Thoracic aorta (tissue), 1 donor: Measurements from ENCODE around the gene ANXA3.

GRCh38 chr4:76624001-76624833, 189.2 kb downstream of the SHROOM3 start:
- RAMPAGE, long total RNA, result no peak

- RAMPAGE, long total RNA, result no peak
Measured at GRCh38 chr4:76631532-76632166, 196.6 kb downstream of the SHROOM3 start.

DNA sequence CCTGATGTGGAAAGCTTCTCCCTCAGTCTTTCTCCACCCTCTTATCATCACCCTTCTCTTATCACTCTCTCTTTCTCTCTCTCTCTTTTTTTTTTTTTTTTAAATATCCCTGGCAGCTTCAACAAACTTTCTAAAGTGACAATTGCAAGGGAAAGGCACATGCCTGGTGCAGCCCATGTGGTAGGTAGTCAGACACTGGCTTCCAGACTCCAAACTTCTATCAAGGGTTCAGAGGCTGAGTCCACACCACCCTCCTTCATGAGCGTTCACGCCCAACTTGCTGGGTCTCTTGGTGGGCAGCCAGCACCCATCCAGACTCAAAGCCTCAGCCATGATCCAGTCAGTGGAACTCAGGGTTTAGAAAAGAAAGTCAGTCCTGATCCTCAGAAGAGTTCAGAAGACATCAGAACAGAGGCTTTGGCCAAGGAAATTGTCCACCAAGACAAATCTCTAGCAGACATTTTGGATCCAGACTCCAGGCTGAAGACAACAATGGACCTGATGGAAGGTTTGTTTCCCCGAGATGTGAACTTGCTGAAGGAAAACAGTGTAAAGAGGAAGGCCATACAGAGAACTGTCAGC, 141.5 kb downstream of the SOWAHB start:
- RAMPAGE, long total RNA, result no peak

DNA sequence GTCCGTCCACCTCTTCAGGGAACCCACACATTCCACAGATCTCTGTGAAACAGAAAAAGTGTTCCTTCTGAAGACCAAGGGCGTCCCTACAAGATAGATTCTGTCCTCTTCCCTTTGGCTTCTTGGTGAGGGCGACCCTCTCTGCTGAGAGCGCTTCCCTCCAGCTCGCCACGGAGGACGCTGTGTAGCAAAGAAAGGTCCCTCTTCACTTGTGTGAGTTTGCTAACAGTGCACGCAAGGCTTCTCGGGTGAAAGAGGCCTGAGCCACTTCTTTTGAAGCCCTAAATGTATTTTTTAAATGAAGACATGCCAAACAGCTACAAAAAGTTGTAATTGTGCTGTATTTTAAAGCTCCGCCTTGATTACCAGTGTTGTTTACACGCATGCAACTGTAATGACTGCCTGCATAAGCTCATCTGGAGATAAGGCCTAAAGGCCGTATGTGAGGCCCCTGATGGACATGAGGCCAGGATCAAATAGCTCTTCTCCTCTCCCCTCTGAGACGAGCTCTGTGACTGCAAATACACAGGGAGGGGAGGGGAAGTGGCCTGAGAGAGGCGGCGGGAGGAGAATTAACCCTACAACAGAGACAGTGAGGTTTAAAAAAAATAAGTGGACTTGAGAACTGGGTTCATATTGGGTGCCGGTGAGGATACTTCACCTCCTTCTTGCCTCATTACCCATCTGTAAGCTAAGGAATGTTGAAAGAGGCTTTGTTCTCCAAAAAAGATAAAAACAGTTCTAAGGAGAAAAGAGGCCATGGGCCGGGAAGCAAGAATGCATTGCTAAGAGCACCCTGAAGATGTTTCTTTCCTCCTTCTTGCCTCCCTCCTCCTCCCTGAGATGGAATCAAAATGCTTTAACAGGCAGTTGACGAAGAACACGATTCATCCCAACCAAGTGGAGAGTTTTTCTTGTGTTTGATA, 95.4 kb downstream of the SOWAHB start:
- RAMPAGE, long total RNA, result no peak

DNA sequence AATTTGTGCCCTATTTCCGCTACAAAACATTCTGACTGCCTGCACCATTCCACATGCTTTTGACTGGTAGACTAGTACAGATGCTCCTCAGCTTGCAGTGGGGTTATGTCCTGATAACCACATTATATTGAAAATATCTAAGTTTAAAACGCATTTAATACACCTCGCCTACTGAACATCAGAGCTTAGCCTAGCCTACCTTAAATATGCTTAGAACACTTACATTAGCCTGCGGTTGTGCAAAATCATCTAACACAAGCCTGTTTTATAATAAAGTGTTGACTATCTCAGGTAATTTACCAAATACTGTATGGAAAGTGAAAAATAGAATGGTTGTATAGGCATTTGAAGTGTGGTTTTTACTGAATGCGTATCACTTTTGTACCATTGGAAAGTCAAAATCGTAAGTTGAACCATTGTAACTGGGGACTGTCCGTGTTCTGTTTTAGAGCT, 11.9 kb downstream of the SEPTIN11 start:
- RAMPAGE, long total RNA, result no peak

GRCh38 chr4:77002794-77003162, 53.2 kb downstream of the SEPTIN11 start:
- RAMPAGE, long total RNA, result no peak

GRCh38 chr4:77007238-77007829, 57.8 kb downstream of the SEPTIN11 start:
- RAMPAGE, long total RNA, result no peak

DNA sequence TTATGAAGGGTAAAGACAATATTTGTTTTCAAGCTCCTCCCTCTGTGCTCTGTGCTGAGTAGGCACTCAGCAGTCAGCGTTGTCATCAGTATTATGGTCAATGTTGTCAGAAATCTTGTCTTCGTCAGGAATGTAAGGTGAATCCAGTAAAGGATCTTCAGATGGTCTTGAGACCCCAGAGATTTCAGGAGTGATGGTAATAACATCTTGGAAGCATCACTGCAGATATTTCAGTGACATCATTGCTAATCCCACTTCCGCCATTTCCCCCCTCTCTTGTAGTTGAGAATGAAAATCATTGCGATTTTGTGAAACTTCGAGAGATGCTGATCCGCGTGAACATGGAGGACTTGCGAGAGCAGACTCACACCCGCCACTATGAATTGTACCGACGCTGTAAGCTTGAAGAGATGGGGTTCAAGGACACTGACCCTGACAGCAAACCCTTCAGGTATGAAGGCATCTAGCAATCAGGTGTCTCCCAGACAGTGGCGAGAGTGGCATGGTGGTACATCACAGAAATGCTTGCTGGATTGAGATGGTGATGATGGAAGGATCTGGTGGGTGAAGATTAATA, 55.5 kb downstream of the CCNI start:
- RAMPAGE, long total RNA, result no peak

DNA sequence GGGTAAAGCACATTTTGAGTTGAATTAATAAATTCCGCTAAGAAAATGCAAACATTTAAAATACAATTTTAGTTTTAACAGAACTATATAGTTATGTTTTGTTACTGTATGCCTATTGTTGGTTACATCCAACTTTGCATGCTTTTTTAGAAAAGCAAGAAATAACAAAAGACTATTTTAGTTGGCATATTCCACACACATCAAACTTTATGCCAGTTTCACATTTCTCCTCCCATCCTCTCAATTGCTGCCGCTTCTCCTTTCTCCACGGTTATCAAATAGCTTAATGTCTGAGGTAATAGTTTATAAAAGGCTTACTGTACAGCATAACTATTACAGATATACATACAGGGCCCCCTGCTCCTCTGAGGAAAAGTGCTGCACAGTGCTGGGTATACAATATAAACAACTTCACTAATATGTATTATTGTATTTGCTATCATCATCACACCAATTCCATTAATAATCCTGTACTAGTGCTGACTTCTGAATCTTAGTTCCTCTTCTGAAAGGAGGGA, 2.7 kb downstream of the CCNI start:
- RAMPAGE, long total RNA, result no peak

GRCh38 chr4:77152461-77152845, 4.6 kb upstream of the CCNG2 start:
- RAMPAGE, long total RNA, result no peak

GRCh38 chr4:77193306-77194073, 36.5 kb downstream of the CCNG2 start:
- RAMPAGE, long total RNA, result no peak

GRCh38 chr4:77332559-77333111, 175.6 kb downstream of the CCNG2 start:
- RAMPAGE, long total RNA, result no peak

- RAMPAGE, long total RNA, result no peak
Measured at GRCh38 chr4:77605434-77605646, 280 bp upstream of the CXCL13 start.

- RAMPAGE, long total RNA, result no peak
Measured at GRCh38 chr4:77811768-77812172, 7.4 kb downstream of the CNOT6L start.

DNA sequence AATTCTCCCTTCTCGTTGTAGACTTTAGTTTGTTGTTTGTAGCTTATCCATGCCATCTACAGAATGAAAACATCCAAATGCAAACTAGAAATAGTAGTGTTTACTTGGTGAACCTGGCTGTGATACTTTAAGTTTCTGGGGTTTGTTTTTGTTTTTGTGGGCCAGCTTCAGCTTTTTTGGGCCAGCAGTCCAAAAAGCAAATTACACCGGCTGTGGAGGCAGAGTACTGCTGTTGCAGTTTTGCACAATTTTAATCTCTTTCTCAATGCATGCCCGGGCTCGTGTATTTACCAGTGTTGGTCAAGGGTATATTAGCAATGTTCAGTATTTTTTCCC, 1.6 kb upstream of the CNOT6L start:
- RAMPAGE, long total RNA, result no peak

DNA sequence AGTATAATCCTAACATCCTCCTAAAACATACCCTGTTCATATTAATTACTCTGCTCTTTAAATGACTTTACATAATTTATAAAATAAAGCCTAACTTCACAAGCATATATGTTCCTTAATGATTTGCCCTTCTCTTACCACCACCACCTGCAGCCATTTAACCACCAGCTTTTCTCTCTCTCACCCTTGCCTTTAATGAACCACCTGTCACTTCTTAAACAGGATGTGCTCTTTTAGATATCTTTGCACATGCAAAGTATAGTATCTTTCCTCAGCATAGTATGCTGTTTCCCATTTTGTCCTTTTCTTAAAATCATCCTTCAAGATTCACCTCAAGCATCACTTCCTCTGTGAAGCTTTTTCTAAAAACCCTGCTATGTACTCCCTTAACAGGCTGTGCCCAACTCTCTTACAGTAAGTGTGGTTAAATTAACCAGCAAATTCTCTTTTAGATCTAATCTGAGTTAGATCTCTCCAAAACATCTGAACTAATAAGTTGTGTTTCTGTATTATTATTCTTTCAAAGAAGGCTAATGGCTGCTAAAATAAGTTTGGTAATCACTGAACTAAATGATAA, 8.2 kb upstream of the CNOT6L start:
- RAMPAGE, long total RNA, result no peak

GRCh38 chr4:78551509-78552420, at the start of gene ANXA3:
TSS of gene ANXA3 (plus strand) at chr4:78551770.
- RAMPAGE, long total RNA, result start-site peak on the plus strand at chr4:78551736-78551773, 135 reads

DNA sequence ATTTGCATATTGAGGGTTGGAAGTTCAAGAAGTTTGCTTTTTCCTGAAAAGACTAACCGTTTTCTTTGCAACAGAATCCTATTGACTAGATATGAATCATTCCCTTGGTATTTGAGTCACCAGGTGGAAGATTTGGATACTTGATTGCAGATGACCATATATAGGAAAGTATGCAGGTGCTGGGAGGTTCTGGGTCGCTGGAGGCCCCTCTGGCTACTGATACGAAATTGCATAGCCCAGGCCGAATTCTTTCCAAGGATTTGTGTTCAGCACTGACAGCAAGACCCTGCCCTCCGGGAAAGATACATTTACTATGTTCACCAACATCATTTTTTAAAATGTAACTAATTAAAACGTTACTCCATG, 834 bp downstream of the ANXA3 start:
- RAMPAGE, long total RNA, result no peak

GRCh38 chr4:78749984-78750503, 26.1 kb upstream of the BMP2K start:
- RAMPAGE, long total RNA, result no peak

GRCh38 chr4:78778243-78779183, 2.4 kb downstream of the BMP2K start:
- RAMPAGE, long total RNA, result no peak